ENCODE data around the genes OR4N4 and GOLGA8F.

DNA sequence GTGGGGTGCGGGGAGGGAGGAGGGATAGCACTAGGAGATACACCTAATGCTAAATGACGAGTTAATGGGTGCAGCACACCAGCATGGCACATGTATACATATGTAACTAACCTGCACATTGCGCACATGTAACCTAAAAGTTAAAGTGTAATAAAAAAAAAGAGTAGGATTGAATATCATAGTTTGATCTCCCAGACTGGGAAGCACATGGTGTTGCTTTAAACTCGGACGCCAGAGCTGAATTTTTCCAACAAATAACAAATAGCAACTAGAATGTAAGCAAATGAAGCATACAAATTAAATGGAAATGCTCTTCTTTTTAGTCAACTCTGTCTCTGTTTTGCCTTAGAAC lies 157.1 kb downstream of the GOLGA6L6 start:
- PRO-cap, 6 experiments, result peak in 1 of 6 experiments; most common plus-strand start position 153 of the sequence (in 1)
- RAMPAGE, long total RNA, 2 experiments, result no peak in any of the 2 experiments
- RRBS, result no CpG with 5 or more reads among the region's 5 CpGs

- PRO-cap, 6 experiments, result no peak in any of the 6 experiments
- RAMPAGE, long total RNA, 2 experiments, result no peak in any of the 2 experiments
Observed at GRCh38 chr15:22094165-22094720, at the start of gene OR4N4. Gene OR4N4 (plus strand): TSS chr15:22094522.

DNA sequence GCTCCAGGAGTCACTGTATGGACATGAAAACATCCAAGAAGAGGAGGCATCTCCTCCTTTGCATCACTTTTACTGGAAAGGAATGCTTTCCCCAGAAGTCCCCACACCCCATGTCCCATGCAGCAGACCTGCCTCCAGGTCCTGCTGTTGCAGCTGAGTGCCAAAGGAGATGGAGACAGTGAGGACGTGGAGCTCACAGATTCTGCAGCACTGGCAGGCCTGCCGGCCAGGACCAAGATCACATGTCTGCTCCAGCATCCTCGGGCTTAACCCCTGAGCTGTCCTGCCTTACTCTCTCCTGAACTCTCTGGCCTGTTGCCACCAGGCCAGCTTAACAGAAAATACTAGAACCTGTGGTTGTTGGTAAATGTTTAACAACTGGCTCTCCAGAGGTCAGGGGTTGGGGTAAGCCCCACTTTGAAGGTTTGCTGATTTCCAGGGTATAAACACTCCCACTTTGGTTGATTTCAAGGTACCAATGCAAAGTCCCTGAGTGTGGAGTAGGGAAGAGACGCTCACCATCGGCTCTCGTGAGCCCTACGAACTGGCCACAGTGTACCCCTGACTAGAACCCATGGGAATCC lies 133.8 kb downstream of the OR4N4 start:
- PRO-cap, 6 experiments, result no peak in any of the 6 experiments
- RAMPAGE, long total RNA, 2 experiments, result no peak in any of the 2 experiments
- RRBS, result no CpG with 5 or more reads among the region's 7 CpGs

DNA sequence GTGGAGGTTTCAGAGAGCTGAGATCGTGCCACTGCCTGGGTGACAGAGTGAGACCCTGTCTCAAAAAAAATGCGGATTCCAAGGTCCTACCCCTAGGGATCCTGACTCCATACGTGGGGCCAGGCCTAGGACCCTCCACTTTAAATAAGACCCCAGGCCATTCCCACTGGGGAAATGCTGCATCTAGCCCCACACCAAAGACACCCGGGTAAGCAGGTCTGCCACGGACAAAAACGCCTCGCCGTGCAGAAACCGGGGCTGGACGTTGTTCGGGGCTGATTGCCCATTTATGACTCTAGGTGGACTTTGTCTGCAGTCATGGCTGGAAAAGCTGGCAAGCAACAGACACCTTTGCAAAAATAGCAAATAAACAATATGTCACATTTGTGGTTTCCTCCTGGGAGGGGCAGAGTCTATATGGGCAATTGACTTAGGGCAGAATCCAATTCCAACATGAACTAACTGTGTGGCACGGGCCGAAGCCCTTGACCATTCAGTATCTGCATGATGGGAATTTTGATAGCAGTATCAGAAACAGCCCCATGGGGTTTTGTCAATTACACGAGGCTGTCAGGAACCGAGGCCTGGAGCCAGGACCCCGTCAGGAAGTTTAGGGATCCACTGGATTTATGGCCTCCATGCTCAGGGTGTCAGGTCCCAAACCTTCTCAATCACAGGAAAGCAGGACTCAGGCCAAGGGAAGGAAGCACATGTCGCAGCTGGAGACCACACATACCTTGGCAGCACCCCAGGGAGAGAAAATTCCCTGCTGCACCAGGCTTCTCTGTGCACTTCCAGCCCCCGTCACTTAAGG lies 158.8 kb downstream of the OR4N4 start:
- PRO-cap, 6 experiments, result no peak in any of the 6 experiments
- RAMPAGE, long total RNA, 2 experiments, result no peak in any of the 2 experiments
- RRBS, result no CpG with 5 or more reads among the region's 18 CpGs

DNA sequence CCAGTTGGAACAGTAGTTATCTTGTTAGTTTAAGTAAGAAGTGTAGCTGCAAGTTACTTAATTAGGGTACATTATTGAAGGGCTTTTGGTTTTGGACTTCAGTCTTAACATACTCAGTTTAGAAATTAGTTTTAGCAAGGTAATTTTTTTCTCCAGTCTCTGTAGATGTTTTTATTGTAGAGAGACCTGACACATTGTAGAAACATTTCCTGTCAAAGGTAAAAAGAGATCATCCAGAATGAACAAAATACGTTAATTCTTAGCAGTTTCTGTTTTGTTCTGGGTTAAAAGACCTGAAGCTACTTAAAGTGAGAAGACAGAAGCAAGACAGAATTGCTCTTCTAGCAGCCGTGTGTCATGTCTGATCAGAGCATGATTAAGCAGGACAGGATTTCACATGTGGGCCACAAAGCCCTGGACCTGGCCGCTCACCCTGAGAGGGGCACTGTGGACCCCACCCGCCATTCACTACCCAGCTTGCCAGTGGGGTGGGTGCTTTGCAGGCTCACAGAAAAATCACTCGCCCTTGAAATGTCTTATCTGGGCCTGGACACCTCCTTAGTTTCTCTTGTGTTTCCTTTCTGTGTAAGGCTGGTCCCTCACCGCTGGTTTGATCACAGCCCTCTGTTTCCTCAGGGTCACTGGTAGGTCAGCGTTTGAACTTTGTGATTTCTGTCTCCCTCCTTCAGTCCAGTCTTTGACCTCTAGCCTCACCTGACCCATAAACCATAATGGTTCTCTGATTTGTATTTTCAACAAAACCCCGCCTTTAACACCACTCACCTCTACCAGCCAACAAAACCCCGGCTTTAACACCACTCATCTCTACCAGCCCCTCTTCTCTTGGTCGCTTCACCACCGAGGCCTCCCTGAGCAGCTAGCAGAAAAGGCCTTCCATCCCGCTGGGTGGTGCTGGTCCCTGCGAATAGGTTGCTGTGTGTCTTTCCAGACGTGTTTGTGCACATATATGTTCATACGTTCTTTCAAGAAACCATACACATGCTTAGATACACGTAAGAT lies 170.9 kb downstream of the OR4N4 start:
- PRO-cap, 6 experiments, result no peak in any of the 6 experiments
- RAMPAGE, long total RNA, 2 experiments, result no peak in any of the 2 experiments
- RRBS, result no CpG with 5 or more reads among the region's 16 CpGs

GRCh38 chr15:22494277-22495096 lies 35.8 kb downstream of the GOLGA6L22 start:
- PRO-cap, 6 experiments, result peak in 6 of 6 experiments; most common plus-strand start chr15:22494892 (in 6); most common minus-strand start chr15:22494714 (in 4)
- RAMPAGE, long total RNA, 2 experiments, result no peak in any of the 2 experiments
- RRBS, result no CpG with 5 or more reads among the region's 95 CpGs

- PRO-cap, 6 experiments, result no peak in any of the 6 experiments
- RAMPAGE, long total RNA, 2 experiments, result no peak in any of the 2 experiments
- RRBS, result no CpG with 5 or more reads among the region's 10 CpGs
Observed at GRCh38 chr15:22776004-22776576, 10.4 kb upstream of the NIPA1 start.

DNA sequence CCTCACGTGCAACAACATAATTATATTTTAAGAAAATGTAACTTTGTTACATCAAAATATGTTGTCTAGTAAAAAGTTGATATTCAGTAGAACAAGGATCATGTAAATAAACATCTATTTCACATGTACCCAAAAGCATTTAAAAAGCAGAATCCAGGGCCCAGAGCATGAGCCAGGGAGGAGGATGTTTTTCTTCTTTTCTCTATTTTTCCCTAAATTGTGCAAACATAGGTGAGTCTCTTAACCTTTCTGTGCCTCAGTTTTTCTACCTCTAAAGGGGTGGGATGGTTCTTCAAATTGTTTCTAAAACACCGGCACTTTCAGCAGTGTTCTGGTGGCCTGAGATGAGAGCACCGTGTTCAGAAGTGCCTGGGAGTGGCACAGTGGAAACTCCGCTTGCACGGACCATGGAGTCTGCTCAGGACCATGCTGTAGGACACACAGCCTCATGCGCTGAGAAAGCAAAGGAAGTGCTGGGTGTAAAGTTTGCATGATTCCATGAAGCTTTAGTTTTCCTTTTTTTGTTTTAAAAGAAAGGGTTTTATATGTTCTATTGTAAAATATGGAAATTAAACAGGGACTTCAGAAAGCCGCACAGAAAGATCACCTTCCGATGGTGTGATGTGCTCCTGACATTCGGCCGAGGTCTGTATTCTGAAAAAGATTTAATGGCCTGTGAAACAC lies 9.8 kb upstream of the NIPA2 start:
- PRO-cap, 6 experiments, result no peak in any of the 6 experiments
- RAMPAGE, long total RNA, 2 experiments, result no peak in any of the 2 experiments
- RRBS, result no CpG with 5 or more reads among the region's 10 CpGs

- PRO-cap, 6 experiments, result no peak in any of the 6 experiments
- RAMPAGE, long total RNA, 2 experiments, result no peak in any of the 2 experiments
- RRBS, result no CpG with 5 or more reads among the region's 25 CpGs
Observed at GRCh38 chr15:22925632-22926298, 54.4 kb downstream of the CYFIP1 start.

DNA sequence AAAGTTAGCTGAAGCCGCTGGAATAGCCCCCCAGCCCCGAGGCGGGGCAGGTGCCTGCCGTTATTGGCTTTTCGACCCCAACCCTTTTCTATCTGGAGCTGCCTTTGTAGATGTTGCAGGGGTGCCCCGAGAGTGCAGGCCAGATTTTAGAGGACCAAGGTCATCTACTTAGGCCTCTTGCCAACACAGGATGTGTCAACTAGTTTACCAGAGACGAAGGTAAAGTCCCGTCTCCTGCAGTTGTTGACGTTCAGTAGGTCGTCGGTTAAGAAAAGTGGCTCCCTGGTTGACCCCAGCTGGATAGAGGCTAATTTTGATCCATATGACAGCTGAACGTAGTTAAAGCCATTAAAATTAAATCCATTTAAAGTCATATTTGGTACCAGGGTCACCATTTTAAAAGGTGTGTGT lies 624 bp upstream of the UBE3A start:
- PRO-cap, 6 experiments, result no peak in any of the 6 experiments
- RAMPAGE, long total RNA, 2 experiments, result no peak in any of the 2 experiments
- RRBS, result no CpG with 5 or more reads among the region's 12 CpGs

DNA sequence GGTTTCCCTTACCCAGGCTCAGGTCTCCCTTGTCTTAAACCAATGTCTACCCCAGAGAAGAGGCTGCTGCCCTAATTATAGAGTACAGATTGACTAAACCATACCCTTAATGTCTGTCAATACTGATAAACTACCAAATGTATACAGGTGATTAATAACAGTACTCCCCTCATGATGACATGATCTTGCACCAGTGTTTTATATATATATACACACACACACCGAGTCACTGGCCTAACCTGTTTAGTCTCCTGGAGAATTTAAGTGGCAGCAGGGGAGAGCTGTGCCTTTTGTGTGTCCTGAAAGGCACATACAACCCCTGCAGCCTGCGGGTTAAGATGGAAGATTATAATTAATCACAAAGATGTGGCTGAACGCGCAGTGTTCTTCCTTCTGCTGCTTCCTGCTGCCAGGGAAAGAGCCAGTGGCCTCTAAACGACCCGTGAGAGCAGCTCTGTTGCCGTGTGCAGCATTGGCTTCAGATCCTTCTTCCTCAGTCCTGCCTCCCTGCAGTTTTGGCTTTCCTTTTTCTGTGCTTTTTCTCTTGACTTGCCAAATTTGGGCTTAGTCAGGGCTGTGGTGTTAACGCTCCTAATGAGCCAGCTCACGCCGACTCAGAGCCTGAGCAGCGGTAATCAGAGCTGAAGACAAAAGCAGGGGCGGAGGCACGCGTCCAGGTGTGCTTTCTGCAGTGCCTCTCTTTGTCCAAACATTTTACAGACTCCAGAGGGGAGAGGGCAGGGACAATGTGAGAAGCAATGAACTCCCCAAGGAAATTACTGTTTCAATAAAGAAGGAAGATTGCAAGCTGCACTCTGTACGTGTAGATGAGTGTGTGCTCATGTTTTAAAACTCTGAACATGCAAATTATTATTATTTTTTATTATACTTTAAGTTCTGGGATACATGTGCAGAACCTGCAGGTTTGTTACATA lies 42.6 kb upstream of the UBE3A start:
- PRO-cap, 6 experiments, result no peak in any of the 6 experiments
- RAMPAGE, long total RNA, 2 experiments, result no peak in any of the 2 experiments
- RRBS, result no CpG with 5 or more reads among the region's 15 CpGs

DNA sequence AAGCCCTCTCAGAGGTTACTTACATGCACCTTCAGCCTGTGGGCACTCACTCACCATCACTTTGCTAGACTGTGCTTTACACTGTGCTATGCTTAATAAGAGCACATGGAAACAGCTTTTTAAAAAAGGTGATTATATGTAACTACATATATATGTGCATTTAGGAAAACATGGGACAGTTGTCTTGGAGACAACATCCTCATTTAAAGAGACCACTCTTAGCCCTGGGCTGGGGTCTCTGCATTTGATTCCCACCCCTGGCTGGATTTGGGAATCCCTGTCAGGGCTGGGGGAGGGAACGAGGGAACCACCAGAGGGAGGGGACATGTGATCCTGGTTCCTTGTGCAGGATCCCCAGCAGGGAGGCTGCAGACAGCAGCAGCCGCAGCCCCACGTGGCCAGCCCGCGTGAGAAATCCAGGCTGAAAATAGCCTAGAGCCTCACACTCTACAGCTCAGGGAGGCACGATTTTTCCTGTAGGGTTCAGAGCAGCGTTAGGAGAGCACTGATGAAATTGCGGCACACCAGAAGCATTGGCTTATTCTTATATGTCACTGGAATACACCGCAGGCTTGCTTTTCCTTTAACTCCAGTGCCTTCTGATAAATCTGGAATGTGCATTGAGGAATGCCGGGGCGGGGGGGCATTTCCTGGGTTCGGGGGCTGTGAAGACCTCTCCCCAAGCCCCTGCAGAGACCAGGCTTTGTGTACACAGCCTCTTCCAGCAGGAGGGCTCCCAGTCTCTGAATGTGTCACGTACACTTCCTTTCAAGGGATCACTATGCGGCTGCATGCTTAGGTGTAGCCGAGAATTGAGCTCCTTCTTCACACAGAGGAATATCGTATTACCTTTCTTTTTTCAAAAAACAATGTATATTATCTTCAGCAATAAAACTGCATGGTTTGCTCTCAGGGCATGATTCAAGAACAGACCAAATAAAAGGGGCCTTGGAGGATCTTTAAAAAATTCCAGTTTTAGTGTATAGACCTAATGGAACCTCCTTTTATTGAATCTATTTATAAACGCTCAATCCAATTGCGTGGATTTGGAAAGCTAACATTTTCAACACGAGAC lies 193.1 kb downstream of the ATP10A start:
- PRO-cap, 6 experiments, result peak in 5 of 6 experiments; most common plus-strand start position 479 of the sequence (in 3)
- RAMPAGE, long total RNA, 2 experiments, result no peak in any of the 2 experiments
- RRBS, result no CpG with 5 or more reads among the region's 19 CpGs

- PRO-cap, 6 experiments, result peak in 1 of 6 experiments; most common plus-strand start chr15:25853322 (in 1)
- RAMPAGE, long total RNA, 2 experiments, result no peak in any of the 2 experiments
- RRBS, result no CpG with 5 or more reads among the region's 2 CpGs
Observed at GRCh38 chr15:25853106-25853536, 10.0 kb downstream of the ATP10A start.

- PRO-cap, 6 experiments, result no peak in any of the 6 experiments
- RAMPAGE, long total RNA, 2 experiments, result no peak in any of the 2 experiments
- RRBS, result no CpG with 5 or more reads among the region's 5 CpGs
Observed at GRCh38 chr15:25860317-25860719, 2.8 kb downstream of the ATP10A start.

DNA sequence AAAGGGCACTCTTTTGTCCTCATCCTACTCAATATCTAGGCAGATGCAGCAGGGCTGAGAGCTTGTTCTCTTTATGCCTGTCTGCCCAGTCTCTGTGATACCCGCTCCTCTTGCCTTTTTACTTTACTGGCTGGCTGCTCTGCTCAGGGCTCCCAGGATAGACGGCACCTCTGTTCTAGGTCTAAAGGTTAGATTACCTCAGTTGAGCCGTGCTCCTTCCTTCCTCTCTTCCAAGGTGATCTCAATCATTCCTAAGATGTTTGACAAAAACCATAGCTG lies 134.7 kb downstream of the GABRB3 start:
- PRO-cap, 6 experiments, result peak in 3 of 6 experiments; most common minus-strand start position 120 of the sequence (in 3)
- RAMPAGE, long total RNA, 2 experiments, result no peak in any of the 2 experiments
- RRBS, result no CpG with 5 or more reads among the region's 3 CpGs

DNA sequence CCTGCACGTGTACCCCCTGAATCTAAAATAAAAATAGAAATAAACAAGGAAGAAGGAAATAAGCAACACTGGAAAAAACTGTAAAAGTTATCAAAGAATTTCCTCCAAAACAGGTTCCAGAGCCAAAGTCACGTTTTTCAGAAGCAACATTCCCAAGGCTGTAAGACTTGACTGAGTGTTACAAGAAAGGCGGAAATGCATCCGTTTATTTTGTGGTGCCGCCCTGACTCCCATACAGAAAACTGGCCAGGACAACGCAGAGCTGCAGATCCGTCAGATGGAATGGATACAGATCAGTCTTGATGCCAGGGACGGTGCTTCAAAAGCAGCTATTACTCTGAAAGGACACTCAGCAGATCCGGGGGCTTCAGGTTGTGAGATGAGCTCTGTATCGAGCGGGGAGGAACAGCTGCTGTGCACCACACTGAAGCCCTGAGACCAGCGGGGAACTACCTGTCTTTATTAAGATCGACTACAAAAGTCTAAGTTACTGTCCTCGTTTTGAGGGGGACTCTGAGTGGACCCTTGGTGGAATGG lies 83.5 kb downstream of the GABRG3 start:
- PRO-cap, 6 experiments, result no peak in any of the 6 experiments
- RAMPAGE, long total RNA, 2 experiments, result no peak in any of the 2 experiments
- RRBS, result no CpG with 5 or more reads among the region's 14 CpGs

- PRO-cap, 6 experiments, result peak in 1 of 6 experiments; most common minus-strand start chr15:27064559 (in 1)
- RAMPAGE, long total RNA, 2 experiments, result no peak in any of the 2 experiments
- RRBS, result no CpG with 5 or more reads among the region's 9 CpGs
Observed at GRCh38 chr15:27064264-27064680, 93.3 kb downstream of the GABRG3 start.

DNA sequence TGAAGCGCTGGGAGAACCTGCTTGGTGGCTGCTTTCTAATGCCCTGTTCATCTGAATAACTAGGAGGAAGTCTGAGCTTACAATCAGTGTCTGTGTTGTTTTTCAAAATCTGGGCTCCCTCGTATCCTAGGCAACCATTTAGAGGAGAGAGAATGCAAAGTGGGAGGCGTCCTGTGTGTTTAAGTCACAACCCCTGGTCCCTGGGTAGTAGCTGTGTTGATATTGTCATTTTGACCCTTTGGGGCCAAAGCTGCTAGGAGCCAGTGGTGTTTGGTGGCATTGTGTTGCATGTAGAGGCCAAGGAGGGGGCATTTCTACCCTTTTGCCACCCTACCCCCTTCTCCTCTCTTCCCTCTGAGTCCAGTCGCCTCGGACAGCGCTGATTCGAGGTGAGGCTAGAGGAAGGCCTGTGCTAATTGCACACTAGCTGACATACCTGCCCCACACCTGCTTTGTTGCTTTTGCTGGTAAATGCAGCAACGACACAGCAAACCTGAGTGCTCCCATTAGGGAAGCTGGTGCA lies 100.0 kb downstream of the GABRG3 start:
- PRO-cap, 6 experiments, result no peak in any of the 6 experiments
- RAMPAGE, long total RNA, 2 experiments, result no peak in any of the 2 experiments
- RRBS, result no CpG with 5 or more reads among the region's 8 CpGs

DNA sequence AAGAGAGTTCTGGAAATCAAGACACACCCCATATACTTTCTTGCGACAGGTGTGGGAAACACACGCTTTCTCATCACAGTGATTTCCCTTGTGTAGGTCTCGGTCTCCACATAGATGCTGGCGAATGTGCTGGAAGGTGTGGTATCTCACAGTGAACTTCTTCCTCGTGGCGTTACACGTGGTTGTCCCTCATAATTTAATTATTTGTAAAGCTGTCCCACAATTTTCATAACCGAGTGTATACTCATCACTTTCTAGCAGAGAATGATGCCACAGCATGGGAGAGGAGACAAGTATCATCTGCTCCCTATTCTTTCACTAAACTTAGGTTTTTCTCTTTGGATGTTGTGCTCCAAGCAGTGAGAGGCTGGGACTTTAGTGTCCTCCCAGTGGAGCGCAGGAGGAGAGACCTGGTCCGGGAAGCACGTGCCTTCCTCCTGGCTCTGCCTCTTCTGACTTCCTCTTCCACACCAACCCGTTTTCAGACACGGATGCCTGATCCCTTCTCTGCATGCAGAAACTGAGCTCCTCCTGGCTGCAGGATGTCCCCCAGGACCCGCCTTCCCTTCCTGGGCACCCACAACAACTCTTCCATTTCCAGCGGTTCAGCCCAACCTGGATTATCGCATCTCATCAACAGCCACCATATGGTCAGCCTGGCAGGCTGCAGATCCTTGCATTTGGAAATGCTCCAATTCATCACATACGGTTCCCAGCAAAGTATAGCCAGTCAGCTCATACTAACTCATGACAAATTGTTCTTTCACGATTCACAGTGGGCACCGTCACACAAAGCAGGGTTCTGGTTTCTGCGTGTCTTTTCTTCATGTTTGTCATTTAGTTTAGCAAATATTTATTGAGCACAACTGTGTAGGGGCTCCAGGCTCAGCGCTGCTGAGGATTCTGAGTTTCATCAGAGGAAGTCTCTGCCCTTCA lies 124.7 kb downstream of the GABRG3 start:
- PRO-cap, 6 experiments, result no peak in any of the 6 experiments
- RAMPAGE, long total RNA, 2 experiments, result no peak in any of the 2 experiments
- RRBS, result no CpG with 5 or more reads among the region's 21 CpGs

DNA sequence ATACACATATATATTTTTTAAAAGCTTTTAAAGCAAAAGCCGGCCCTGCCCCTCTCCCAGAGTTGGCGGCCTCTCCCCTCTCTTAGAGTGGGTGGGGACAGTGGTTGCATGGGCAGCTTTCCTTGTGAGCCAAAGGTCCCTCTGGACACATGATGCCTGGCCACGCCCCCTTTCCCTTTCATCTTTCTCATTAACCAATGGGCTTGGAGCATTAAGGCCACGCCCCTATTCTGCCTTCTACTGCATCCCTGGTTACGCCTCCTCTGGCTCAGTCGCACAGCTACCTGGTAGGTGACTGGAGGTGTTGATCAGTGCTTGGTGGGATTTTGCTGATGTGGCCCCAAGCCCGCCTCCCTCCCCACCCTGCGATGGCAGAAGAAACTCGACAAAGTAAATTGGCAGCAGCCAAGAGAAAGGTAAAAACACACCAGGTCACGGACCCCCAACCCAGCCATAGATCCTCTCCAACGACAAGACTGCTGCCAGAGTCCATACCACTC lies at the start of gene GOLGA8F:
TSS of gene GOLGA8F (plus strand) at position 271 of the 500 bp plus-strand sequence.
- PRO-cap, 6 experiments, result no peak in any of the 6 experiments
- RAMPAGE, long total RNA, 2 experiments, result no peak in any of the 2 experiments
- RRBS, result no CpG with 5 or more reads among the region's 11 CpGs

Measured in heart left ventricle (tissue), 7 donors.